Right ventricle myocardium (tissue), 1 donor: ENCODE measurements around a stretch of chr15.

- PRO-cap, 2 experiments = no peak in any of the 2 experiments
Observed at GRCh38 chr15:91422916-91423133, 322.8 kb downstream of the SV2B start.

- PRO-cap, 2 experiments = no peak in any of the 2 experiments
Observed at GRCh38 chr15:91496346-91496767, 357.2 kb upstream of the SLCO3A1 start.

GRCh38 chr15:91872382-91873181 is 19.1 kb downstream of the SLCO3A1 start:
- PRO-cap, 2 experiments = no peak in any of the 2 experiments

- PRO-cap, 2 experiments = no peak in any of the 2 experiments
Observed at GRCh38 chr15:92017118-92017751, 163.7 kb downstream of the SLCO3A1 start.

- PRO-cap, 2 experiments = no peak in any of the 2 experiments
Observed at GRCh38 chr15:92153823-92155053, 239.4 kb upstream of the ST8SIA2 start.

GRCh38 chr15:92167395-92167661 is 226.4 kb upstream of the ST8SIA2 start:
- PRO-cap, 2 experiments = no peak in any of the 2 experiments

DNA sequence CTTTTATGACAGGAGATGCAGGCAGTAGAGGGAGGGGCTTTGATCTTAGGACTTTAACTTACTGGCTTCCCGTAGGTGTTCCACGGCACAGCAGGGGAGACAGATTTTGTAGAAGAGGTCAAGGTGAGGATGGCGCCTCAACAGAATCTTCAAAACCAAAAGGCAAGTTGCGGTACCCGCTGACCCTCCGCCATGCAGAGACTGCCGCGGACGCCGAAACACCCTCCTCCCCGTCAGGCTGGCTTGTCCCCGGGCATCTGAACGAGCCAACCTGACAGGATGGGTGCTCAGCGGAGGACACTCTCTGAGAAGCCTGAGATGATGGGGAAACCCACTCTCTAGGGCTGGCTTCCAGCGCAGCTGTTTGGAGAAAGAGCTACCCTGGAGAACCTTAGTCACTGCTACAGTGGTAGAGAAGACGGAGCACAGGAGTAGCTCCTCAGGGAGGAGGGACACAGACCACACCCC is 39.1 kb downstream of the FAM174B start:
- PRO-cap, 2 experiments = no peak in any of the 2 experiments

DNA sequence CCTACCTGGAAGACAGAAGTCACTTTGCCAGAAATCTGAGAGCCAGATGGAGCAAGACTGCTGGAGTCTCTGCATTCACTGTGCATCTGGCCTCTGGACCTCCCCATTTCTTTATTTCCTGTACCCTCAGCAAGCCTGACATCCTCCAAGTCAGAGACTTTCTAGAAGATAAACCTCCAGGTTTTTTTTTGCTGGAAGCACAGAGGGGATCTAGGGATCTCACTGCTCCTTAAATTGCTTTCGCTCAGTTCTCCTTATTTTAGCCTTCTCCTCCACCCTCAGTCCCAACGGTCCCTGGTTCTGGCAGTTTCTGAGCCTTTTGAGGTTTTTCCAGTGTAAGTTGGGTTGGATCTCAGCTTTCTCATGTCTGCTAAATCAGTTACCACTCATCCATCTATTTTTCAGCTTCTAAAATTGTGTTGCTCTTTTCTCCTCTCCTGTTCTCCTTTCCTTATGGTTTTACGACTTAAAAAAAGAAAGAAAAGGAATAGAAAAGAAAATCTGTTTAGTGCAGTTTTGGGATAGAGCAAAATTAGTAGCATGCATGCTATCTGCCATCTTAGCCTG is 22.7 kb upstream of the CHD2 start:
- PRO-cap, 2 experiments = no peak in any of the 2 experiments

- PRO-cap, 2 experiments = no peak in any of the 2 experiments
Observed at GRCh38 chr15:92884204-92884719, 15.9 kb upstream of the CHD2 start.

GRCh38 chr15:92895161-92895851 is 4.8 kb upstream of the CHD2 start:
- PRO-cap, 2 experiments = no peak in any of the 2 experiments

GRCh38 chr15:92900945-92901522 is 910 bp downstream of the CHD2 start:
- PRO-cap, 2 experiments = no peak in any of the 2 experiments

- PRO-cap, 2 experiments = no peak in any of the 2 experiments
Observed at GRCh38 chr15:92902533-92903603, 2.7 kb downstream of the CHD2 start.

DNA sequence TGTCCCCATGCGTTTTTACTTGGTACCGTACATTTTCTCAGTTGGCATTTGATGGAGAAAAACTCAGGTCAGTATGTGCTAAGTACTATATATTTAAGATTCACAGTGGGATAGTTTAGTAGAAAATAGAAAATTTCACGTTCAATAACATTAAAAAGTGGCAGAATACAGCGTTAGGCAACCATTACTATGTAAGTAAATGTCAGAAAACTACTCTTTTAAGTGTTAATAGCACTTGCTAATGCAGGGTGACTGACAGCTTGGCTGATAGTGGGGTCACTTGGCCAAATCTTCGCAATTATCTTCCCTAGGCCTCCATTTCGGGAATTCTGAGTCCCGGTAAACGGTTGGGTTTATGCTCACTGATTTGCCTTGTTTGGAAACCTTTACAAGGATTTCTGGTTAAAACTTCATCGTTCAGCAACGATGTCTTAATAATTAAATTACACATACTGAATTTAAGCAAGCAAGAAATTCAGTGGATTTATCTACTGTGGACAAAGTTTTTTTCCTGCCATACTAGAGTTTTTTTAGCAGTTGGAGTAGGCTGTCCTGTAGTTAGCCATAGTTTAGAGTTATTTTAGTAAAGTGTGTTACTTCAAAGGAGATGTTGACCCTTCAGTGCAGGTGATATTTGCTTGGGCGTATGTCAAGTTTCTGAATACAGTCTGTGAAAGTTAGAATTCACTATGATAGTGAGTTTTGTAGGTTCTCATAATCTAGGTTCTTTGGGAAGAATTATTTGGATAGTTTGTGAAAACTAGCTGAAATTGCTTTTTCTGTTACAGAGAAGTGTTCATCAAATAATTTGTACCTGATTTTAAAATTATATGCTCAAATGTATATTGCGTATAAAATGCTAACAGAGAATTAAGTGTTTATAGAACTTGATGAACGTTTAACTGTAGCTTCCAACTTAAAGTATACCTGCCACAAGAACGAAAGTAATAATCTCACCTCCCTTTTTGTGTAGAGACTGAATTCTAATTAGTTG is 5.1 kb downstream of the CHD2 start:
- PRO-cap, 2 experiments = no peak in any of the 2 experiments

DNA sequence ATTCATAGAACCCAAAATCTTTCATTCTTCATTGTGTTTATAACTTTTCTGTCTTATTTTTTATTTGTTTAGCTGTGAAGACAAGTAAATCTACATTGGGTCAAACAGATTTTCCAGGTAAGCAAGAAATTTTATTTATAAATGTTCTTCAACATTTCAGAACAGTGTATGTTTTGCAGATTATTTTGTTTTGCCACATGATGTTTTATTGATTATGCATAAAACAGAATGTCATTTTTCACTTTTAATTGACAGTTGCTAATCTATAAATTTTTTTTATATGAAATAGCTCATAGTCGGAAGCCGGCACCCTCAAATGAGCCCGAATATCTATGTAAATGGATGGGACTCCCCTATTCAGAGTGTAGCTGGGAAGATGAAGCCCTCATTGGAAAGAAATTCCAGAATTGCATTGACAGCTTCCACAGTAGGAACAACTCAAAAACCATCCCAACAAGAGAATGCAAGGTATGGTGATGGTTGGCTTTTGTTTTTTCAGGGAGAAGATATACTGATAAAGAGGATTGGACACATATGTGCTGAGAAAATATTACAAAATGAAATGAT is 45.7 kb downstream of the CHD2 start:
- PRO-cap, 2 experiments = no peak in any of the 2 experiments

GRCh38 chr15:92966799-92967503 is 66.8 kb downstream of the CHD2 start:
- PRO-cap, 2 experiments = no peak in any of the 2 experiments

- PRO-cap, 2 experiments = no peak in any of the 2 experiments
Observed at GRCh38 chr15:93614731-93615214, 525.8 kb upstream of the RGMA start.

DNA sequence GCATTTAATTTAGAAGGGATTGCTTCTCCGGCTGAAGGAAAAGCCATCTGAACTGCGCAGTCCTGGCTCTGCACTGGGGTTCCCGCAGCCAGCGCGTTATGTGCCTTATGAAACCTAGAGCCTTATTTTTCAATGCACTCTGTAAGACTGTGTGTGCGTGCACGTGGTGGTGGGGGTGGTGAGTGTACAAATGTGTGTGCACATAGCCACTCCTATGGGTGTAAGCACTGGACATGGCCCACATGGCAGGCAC is 427.7 kb upstream of the MCTP2 start:
- PRO-cap, 2 experiments = no peak in any of the 2 experiments

GRCh38 chr15:94297669-94297958 is 66.3 kb downstream of the MCTP2 start:
- PRO-cap, 2 experiments = no peak in any of the 2 experiments

DNA sequence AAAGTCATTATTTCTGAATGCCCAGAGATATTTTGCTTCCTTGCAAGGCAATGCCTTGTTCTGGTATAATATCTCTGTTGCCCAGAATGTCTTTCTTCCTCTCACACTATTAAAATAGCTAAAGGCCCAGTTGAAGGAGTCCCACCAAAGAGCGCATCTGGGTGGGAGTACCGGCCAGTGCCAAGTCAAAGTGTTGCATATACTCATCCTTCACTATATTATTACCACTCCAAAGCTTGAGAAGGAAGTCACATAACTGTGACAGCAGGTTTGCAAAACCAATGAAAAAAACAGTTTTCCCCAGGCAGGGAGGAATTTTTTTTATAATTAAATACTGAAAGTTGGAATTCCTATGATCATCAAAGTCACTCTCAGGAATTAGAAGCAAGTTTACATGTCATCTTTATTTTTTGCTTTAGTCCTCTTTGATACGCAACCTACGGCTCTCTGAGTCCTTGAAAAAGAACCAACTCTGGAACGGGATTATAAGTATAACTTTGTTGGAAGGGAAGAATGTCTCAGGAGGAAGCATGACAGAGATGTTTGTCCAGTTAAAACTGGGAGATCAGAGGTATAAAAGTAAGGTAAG is 124.5 kb downstream of the MCTP2 start:
- PRO-cap, 2 experiments = no peak in any of the 2 experiments

DNA sequence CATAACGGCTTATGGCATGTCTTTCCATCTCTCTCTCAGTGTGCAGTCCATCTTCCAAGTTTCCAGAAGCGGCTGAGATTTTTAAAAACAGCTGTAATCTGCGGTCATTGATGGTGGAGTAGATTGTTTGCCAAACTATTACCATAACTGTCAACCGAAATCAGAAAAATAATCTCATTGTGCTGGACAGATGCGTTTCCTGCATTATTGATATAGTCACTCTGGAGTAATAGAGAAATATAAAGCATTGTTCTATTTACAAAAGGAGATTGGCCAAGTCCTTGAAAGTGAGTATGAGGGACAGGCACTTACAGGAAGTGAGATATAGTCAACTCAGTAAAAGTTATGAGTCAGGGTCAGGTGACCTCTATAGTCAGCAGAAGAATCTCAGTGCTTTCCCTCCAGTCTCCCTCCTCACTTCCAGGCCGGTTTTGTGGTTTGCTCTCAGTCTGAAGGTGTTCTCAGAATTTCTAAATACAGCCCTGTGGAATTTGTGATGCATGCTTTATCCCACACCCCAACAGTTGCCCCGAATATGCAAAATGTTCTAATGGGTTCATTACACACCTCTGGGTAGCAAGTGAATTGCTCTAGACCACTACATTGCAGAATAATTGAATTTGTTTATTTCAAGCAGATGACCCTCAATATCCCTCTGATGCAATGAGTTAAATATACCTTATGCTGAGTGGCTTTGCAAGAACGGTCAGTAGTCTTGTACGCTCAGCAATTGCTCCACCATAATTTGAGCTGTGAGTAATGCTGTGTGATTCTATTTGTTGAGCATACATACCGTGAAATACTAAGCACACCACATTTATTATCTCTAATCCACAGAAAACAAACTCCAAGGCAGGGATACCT is 787.6 kb downstream of the MCTP2 start:
- PRO-cap, 2 experiments = no peak in any of the 2 experiments